ENCODE measurements around a stretch of chr15.

GRCh38 chr15:69760247-69761291, 308.0 kb downstream of the RPLP1 start:
- PRO-cap = no peak

- PRO-cap = no peak
These were observed 316.7 kb downstream of the RPLP1 start for GRCh38 chr15:69769395-69769715.

GRCh38 chr15:69997813-69998209, 99.9 kb downstream of the TLE3 start:
- PRO-cap = no peak

- PRO-cap = no peak
These were observed 74.0 kb downstream of the TLE3 start for GRCh38 chr15:70023606-70024280.

- PRO-cap = no peak
These were observed 26.4 kb downstream of the TLE3 start for GRCh38 chr15:70071330-70071670.

GRCh38 chr15:70075619-70076584, 21.8 kb downstream of the TLE3 start:
- PRO-cap = no peak

- PRO-cap = unidirectional peak, plus-strand start at chr15:70098663; bidirectional peak, plus-strand start at chr15:70098921, minus-strand start at chr15:70098923
These were observed 1.1 kb upstream of the TLE3 start for GRCh38 chr15:70098493-70099472.

GRCh38 chr15:70100599-70101365, 3.1 kb upstream of the TLE3 start:
- PRO-cap = bidirectional peak, plus-strand start at chr15:70100897, minus-strand start at chr15:70100819

DNA sequence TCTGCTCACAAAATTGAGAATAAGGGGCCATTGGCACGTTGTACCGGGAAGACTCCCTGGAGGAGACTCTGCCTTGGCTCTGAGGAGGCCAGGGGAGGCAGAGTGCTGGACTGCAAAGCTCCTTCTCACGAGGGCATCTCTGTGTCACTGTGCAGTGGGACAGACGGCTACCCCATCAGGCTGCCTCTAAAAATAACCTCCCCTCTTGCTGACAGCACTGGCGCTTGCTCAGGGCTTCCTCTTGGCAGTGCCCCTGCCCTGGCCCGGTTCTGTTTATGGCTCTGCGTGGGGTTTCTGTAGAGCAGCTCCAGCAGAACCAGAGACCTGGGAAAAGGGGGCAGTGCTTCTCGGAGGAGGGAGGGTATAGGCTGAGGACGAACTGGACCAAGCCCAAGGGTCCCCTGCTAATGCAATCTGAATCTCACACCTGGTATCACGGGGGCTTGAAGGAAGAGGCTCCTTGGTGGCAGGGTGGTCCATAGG, 63.1 kb upstream of the TLE3 start:
- PRO-cap = no peak

- PRO-cap = no peak
These were observed 67.4 kb upstream of the TLE3 start for GRCh38 chr15:70164866-70165809.

DNA sequence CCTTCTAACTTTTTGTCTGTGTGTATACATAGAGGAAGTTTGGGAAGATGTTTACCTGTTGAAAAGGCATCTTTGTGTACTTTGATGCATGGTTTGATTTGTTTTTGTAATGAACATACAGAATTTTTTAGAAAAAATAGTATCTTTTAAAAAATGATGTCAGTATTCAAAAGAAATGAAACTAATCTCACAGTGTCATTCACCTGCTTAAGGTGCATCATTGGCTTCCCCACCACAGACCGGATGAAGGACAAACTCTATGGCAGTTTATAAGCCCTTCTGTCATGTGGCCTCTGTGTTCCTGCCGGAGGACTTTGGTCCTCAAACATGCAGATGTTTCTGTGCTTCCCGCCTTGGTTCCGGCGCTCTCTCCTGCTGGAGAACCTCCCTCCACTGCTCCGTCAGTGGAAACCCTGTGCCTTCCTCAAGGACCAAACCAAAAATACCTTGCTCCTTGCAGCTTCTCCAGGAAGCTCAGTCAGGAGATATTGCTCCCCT, 326.3 kb downstream of the UACA start:
- PRO-cap = no peak

DNA sequence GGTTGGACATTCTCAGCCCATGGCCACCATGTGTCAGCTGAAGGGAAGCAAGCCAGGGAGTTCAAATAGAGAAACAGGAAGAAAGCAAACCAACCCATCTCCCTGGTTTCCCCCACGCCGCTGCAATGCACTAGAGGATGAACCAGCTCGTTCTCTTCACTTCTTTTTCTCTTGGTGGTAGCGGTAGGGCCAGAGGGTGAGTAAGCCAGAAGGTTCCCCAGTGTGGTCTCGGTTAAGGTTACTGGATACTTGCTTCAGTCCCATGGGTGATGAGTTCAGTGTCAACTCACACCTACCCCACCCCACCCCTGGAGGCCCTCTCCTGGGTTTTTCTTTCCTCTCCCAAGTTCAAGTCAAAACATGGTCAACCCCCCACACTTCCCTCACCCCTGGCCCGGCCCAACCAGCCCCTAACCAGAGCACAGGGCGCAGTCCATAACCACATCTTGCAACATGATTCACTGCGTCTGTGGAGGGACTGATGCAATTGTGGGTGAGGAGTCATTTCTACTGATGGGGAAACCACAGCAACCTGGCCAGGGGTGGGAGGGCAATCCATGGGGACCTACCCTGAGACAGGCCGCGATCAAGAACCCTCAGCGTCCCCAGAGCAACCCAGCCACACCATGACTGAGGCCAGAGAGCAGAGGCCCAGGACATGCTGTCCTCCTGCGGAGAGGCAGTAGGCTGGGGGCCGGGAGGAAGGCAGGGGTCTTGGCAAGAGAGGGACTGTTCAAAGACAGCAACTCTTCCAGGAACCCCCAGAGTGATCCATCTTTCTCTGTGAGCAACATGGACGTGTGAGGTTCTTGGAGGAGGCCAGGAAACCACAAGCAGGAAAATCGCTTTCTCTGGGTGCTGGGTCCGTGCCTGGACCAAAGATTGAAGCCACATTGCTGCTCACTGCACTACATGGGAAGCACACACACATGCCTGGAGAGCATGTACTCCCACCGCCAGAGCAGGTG, 276.6 kb downstream of the UACA start:
- PRO-cap = no peak

GRCh38 chr15:70495166-70495490, 268.2 kb downstream of the UACA start:
- PRO-cap = no peak

GRCh38 chr15:70509096-70509821, 254.1 kb downstream of the UACA start:
- PRO-cap = no peak

- PRO-cap = no peak
These were observed 203.5 kb downstream of the UACA start for GRCh38 chr15:70559677-70560529.

DNA sequence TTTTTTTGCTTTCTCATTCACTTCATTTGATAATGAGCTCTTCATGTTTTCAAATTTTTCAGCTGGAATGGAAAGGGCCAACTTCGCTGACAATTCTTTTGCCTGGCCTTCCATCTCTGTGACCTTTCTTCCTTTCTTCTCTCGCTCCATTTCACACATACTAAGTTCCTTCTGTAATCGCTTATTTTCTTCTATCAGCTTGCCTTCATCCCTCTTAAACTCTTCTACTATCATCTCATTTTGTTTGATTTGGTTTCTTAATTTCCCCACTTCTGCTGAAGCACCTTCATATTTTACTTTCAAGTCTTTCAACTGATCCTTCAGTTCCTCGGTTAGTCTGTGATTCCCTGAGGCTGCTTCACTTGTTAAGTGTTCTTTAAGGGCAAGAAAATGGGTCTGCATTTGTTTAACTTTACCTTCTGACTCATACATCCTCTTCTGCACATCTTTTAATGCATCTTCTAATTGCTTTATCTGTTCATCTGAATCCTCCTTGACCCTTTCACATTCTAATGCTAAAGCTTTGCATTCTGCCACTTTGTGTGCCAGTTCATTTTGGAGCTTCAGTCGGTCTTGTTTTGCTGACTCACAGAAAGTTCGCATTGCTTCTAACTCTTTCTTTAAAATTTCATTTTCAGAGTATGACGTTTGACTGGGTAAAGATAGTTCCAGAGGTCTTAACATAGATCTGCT, 94.5 kb downstream of the UACA start:
- PRO-cap = no peak

DNA sequence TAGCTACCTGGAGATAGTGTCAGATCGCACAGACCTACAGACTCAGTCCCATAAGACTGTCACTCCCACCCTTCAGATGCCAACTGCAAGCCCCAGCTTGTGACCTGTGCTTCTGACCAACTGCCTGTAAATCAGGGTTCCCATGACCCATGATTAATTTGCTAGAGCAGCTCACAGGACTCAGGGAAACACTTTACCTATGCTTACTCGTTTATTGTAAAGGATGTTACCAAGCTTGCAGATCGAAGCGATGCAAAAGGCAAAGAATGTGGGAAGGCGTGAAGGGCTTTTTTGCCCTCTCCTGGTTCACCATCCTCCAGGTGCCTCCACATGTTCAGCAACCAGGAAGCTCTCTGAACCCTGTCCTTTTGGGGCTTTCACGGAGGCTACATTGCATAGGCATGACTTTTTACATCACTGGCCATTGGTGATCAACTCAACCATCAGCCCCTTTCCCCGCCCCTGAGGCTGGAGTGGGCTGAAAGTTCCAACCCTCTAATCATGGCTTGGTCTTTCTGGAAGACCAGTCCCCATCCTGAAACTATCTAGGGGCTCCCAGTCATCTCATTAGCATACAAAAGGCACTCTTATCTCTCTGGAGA, 52.8 kb downstream of the UACA start:
- PRO-cap = no peak

- PRO-cap = no peak
These were observed 51.1 kb downstream of the UACA start for GRCh38 chr15:70712058-70712871.

GRCh38 chr15:70807011-70807549, 43.7 kb upstream of the UACA start:
- PRO-cap = no peak

DNA sequence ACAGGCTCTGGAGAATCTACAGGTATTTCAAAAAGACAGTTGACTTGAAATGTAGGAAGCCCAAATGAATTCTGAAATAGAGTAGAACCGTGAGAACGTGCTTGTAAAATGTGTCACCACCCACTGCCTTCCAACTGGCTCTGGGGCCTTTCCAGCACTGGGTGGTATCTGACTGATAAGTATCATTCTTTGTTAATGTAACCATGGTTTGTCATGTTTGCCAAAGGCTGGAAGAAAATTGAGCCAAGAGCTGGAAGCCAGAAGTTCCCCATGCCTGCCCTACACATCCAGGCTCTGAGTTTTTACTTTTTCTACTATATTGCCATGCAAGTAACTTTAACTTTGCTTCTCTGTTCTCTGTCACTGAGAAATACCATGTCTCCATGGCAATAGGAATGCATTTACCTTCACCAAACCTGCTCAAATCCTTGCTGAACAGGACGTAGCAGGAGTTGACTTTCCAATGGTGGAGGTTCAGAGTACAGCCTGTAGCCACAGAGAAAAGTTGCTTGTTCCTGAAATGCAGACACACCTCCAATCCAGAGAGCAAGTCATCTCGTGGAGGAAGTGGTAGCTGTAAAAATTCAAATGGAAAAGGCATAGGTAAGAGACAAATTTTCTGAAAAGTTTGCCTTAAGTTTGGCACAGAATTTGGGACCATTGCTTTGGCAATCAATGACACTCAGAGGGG, 35.7 kb upstream of the THSD4 start:
- PRO-cap = no peak